A375 (cell line): ENCODE results near the genes LORICRIN, PGLYRP4 and RPS27.

GRCh38 chr1:153259557-153260087 is at the start of gene LORICRIN:
LORICRIN (plus strand) TSS chr1:153259687.
- RAMPAGE, long total RNA, result no peak

GRCh38 chr1:153334634-153335230 is 13.9 kb downstream of the PGLYRP4 start:
- RAMPAGE, long total RNA, result no peak

DNA sequence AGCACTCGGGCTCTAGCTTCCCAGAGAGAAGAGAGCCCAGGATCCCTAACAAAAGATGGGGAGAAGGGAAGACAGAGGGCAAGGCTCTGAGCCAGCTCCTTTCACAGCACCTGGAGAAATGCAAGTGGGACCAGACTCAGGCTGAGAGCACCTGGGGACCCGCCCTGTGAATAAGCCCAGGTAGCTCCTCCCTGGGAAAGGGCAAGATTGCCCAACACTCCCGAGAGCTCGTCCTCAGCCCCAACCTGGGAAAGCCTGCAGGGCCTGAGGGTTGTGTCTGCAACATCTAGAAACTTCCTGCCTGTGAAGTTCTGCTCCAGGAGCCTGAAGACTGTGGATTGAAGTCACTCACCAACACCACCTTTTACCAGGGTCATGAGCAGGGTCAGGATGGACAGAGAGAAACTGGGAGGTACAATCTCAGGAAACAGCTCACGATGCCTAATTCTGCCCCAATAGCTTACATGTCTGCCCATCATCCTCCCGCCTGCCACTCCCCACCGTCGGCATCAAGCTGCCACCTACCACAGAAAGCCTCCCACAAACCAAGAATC is at the start of gene PGLYRP4:
TSS of gene PGLYRP4 (minus strand) at position 126 of the 554 bp plus-strand sequence.
- RAMPAGE, long total RNA, result no peak

DNA sequence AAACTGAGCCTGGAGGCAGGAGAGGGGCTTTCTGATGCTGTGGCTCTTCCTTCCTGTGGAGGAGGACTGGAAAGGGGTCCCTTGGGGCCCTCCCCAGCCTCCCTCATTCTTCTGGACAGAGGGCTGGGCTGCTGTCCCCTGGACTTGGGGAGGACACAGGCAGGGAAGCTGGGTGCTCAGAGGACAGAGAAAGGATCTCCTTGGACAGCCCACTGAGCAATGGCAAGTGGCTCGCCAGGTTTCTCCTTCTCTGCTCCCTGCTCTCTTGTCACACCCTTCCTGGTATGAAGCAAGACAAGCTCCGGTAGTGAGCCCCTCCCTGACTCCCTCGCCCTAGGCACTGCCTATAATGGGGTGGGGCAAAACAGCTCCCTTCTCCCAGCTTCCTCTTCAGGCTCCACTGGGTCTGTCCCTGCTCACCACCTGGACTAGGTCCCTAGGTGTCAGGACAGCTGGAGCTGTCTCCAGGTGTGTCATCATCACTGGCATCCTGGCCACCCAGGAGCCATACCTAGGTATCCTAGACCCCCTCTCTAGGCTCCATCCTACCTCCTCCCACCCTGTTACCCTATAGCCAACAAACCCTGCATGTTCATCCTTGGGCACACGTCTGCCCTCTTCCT is 19.9 kb downstream of the S100A6 start:
- RAMPAGE, long total RNA, result no peak

- RAMPAGE, long total RNA, result no peak
Observed at GRCh38 chr1:153544922-153545474, 608 bp downstream of the S100A4 start.

GRCh38 chr1:153567517-153568296 is 2.1 kb upstream of the S100A2 start:
- RAMPAGE, long total RNA, result no peak

DNA sequence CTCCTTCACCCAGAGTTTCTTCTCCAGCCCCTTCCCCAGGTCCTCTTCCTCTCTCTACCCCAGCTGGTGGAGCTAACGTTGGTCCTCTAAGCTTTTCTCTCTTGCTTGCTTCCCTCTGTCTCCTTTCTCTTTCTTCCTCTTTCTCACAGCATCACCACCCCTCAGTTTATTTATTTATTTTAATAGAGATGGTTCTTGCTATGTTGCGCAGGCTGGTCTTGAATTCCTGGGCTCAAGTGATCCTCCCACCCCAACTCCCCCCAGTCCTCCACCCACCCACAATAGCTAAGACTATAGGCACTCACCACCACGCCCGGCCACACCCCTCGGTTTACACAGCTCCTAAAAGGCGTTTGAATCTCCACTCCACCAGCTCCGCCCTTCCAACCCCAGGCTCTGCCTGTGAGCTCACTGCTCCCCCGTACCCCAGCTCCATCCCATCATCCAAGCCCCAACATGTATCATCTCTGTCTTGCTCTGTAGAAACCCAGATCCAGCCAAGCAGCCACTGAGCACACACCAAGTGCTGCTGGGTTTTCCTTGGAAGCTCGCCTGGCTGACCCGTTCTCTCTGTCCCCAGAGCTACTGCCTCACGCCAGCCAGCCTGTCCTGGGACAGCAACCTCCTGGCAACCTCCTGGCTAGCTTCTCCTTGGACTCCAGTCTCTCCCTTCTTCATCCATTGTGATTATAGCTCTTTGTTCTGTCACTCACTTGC is 11.9 kb upstream of the S100A2 start:
- RAMPAGE, long total RNA, result no peak

GRCh38 chr1:153617068-153617497 is 958 bp upstream of the S100A14 start:
- RAMPAGE, long total RNA, result no peak

DNA sequence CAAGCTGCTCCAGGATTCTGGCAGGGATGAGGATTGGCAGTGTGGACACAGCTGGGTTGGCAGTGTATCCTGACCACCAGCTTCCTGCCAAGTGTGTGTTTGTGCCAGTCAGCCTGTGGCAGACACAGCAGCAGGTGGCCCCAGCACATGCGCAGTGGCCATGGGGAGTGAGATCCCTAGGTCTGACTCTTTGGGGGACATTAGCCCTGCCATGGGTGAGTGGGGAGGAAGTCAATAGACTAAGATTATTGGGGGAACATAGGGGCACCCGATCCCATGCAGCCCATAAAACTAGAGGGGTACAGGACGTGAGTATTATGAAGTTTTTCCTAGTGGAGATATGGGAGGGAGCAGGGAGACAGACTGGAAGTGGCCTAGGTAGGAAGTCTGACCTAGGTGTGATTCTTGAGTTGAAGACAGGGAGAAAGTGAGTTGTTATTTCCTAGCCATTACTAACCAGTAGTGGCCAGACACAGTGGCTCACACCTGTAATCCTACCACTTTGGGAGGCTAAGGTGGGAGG is 8.5 kb upstream of the SNAPIN start:
- RAMPAGE, long total RNA, result no peak

DNA sequence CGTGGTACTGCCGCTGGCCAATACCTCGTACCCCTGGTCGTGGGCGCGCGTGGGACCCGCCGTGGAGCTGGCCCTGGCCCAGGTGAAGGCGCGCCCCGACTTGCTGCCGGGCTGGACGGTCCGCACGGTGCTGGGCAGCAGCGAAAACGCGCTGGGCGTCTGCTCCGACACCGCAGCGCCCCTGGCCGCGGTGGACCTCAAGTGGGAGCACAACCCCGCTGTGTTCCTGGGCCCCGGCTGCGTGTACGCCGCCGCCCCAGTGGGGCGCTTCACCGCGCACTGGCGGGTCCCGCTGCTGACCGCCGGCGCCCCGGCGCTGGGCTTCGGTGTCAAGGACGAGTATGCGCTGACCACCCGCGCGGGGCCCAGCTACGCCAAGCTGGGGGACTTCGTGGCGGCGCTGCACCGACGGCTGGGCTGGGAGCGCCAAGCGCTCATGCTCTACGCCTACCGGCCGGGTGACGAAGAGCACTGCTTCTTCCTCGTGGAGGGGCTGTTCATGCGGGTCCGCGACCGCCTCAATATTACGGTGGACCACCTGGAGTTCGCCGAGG is 811 bp downstream of the NPR1 start:
- RAMPAGE, long total RNA, result no peak

DNA sequence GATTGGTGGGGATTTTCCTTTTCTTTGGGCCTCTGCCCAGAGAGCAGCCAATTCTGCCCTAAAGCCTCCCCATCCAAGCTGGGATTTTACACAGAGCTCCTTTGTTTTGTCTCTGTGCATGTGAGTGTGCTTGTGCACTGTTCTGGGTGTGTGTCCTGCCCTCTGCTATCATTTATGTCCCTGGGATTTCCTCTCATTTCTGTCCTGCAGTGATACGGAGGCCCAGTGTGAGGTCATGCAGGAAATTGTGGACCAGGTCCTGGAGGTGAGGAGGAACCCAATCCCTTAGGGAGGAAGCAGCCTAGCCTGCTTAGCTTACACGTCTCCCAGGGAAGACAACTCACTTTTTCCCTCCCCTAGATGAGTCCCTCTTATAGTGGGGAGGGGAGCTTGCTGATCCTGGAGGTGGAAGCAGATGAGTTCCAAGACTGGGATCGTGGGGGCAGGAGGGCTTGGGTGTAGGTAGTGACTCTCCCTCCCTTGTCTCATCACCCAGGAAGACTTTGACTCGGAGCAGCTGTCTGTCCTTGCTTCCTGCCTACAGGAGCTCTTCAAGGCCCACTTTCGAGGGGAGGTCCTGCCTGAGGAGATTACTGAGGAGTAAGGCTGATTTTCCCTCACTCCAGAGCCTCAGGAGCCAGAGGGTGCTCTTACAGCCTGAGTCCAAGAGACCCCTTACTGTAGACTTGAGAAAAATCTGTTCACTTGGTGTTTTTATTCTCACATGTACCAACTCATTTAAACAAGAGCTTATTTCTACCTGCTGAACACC is 11.4 kb upstream of the SLC27A3 start:
- RAMPAGE, long total RNA, result no peak

- RAMPAGE, long total RNA, result no peak
Observed at GRCh38 chr1:153770463-153771139, 4.6 kb upstream of the SLC27A3 start.

- RAMPAGE, long total RNA, result no peak
Observed at GRCh38 chr1:153852188-153852619, 70.6 kb downstream of the GATAD2B start.

- RAMPAGE, long total RNA, result no peak
Observed at GRCh38 chr1:153953814-153954419, 4.5 kb downstream of the CRTC2 start.

- RAMPAGE, long total RNA, result no peak
Observed at GRCh38 chr1:153968088-153968412, 348 bp downstream of the CREB3L4 start.

- RAMPAGE, long total RNA, result no peak
Observed at GRCh38 chr1:153985088-153985893, 848 bp downstream of the RAB13 start.

- RAMPAGE, long total RNA, result start-site peak on the plus strand at chr1:153990758-153990791, 7,189 and 299 reads in 2 replicates
Observed at GRCh38 chr1:153990416-153991407, at the start of gene RPS27. RPS27 (plus strand) TSS chr1:153990762.

DNA sequence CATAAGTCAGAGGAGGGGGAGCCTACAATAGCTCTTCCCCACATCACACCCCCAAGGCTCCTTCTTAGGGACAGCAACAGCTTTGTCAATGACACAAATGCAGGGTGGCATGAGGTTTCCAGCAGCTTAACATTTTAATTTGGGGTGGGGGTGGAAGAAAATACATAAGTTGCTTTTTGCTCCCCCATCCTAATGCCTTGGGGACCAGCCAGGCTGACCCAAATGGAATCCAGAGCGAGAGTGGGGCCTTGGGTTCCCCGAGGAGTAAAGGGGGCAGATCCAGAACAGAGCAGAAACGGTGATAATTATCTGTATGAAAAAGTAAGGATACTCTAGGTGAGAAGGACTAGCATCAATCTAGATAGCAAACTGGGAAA is 24.3 kb downstream of the TPM3 start:
- RAMPAGE, long total RNA, result no peak

DNA sequence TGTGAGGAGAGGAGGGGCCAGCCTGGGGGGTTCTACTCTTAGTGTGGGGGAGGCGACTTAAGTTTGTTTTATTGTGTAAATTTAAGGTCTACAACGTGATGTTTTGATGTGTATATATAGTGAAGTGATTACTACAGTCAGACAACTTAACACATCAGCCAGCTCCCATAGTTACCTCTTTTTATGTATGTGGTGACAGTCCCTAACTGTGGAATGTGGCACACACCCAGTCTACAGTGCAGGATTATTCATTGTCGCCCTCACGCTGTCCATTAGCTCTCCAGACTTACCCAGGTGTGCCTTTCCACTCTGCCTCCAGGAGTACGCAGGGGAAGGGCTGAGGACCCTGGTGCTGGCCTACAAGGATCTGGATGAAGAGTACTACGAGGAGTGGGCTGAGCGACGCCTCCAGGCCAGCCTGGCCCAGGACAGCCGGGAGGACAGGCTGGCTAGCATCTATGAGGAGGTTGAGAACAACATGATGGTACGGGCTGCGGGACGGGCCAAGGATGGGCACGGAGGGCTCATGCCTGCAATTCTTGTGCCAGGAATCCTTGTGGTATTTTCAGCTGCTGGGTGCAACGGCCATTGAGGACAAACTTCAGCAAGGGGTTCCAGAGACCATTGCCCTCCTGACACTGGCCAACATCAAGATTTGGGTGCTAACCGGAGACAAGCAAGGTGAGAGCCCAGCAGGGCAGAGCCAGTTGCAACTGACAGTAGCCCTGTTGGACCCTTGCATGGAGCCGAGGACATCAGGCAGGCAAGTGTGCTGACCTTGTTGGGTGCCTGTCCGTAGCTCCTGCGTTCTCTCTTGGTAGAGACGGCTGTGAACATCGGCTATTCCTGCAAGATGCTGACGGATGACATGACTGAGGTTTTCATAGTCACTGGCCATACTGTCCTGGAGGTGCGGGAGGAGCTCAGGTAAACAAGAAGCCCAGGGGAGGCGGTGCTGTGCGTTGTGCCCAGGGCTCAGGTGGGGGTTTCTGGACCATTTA is 18.5 kb downstream of the ATP8B2 start:
- RAMPAGE, long total RNA, result no peak

GRCh38 chr1:154360153-154360495 is 34.8 kb downstream of the ATP8B2 start:
- RAMPAGE, long total RNA, result no peak